Cardiac atrium fibroblast (primary cell): ENCODE results near the genes LRFN4 and SYT12.

GRCh38 chr11:66312753-66313688, 3.8 kb downstream of the CD248 start:
- RAMPAGE, long total RNA, result no peak

- RAMPAGE, long total RNA, result no peak
Measured at GRCh38 chr11:66322664-66322980, 5.8 kb upstream of the CD248 start.

GRCh38 chr11:66326200-66326958, 9.5 kb upstream of the CD248 start:
- RAMPAGE, long total RNA, result no peak

- RAMPAGE, long total RNA, result no peak
Measured at GRCh38 chr11:66368736-66369961, 2.4 kb downstream of the SLC29A2 start.

DNA sequence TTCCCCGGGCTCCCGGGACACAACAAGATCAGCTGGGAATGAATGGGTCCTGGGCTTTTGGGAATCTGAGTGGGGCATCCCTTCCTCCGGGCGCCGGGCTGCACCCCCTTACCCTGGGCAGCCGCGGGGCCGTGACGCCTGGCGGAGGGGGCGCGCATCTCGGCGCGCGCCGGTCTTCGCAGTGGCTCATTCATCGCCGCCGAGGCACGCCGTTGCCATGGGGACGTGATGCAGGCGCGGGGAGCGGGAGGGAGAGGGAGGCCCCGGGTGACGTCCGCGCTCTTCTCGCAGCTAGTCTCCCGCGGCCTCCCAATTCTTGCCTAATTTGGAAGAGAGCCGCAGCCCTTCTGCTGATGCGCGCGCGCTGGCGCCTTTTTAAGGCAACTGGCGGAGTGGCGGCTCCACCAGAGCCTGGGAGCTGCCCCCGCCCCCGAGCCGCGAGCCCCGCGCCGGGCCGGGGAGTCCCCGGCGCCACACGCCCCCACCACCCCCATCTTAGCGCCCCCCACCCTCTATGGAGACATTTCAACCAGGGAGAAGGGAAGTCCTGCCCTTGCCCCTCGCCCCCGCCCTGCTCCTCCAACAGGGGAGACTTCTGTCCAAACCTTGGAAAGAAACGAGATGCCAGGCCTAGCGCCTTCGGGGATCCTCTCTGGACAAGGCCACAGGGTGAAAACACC, 11.9 kb upstream of the NPAS4 start:
- RAMPAGE, long total RNA, result no peak

GRCh38 chr11:66467678-66468221, 1.0 kb downstream of the PELI3 start:
- RAMPAGE, long total RNA, result no peak

- RAMPAGE, long total RNA, result no peak
Measured at GRCh38 chr11:66615907-66616559, 397 bp upstream of the RBM14 start.

GRCh38 chr11:66626327-66627395, 10.2 kb downstream of the RBM14 start:
- RAMPAGE, long total RNA, result no peak

- RAMPAGE, long total RNA, result no peak
Measured at GRCh38 chr11:66676651-66677461, 831 bp downstream of the RBM4B start.

- RAMPAGE, long total RNA, result no peak
Measured at GRCh38 chr11:66856471-66857166, at the start of gene LRFN4. Gene LRFN4 (plus strand): TSS chr11:66857064.

GRCh38 chr11:66915194-66915891, 42.8 kb downstream of the PC start:
- RAMPAGE, long total RNA, result no peak

DNA sequence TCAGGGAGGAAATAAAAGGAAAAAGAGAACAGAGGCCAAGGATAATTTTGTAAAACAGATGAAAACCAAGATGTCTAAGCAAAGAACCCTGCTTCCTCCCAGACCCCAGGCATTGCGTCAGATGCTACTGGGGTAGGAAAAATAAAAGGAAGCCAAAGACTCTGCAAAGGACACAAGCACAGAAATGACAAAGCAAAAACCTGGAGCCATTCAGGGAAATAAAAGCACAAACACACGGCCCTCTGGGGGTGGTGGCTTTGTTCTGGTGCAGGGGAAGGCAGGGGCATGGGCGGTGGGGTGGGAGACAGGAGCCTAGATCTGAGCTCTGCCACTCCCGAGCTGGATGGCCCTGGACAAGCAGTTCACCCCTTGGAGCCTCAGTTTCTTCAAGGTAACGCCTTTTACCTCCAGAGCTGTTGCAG, 36.9 kb downstream of the PC start:
- RAMPAGE, long total RNA, result no peak

DNA sequence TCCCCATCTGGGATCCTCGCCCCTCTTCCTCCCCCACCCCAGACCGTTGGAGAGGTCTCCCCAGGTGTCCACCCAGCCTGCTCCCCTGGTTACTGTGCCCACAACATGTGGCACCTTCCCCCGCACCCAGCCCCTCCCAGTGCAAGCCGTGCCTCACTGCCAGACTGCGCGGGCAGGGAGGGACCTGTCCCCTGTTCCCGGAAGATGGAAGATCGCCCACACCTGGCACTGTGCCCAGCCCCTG, 706 bp upstream of the SYT12 start:
- RAMPAGE, long total RNA, result no peak

GRCh38 chr11:67022918-67023886, at the start of gene SYT12:
Gene SYT12 (plus strand): TSS chr11:67023134.
- RAMPAGE, long total RNA, result no peak

DNA sequence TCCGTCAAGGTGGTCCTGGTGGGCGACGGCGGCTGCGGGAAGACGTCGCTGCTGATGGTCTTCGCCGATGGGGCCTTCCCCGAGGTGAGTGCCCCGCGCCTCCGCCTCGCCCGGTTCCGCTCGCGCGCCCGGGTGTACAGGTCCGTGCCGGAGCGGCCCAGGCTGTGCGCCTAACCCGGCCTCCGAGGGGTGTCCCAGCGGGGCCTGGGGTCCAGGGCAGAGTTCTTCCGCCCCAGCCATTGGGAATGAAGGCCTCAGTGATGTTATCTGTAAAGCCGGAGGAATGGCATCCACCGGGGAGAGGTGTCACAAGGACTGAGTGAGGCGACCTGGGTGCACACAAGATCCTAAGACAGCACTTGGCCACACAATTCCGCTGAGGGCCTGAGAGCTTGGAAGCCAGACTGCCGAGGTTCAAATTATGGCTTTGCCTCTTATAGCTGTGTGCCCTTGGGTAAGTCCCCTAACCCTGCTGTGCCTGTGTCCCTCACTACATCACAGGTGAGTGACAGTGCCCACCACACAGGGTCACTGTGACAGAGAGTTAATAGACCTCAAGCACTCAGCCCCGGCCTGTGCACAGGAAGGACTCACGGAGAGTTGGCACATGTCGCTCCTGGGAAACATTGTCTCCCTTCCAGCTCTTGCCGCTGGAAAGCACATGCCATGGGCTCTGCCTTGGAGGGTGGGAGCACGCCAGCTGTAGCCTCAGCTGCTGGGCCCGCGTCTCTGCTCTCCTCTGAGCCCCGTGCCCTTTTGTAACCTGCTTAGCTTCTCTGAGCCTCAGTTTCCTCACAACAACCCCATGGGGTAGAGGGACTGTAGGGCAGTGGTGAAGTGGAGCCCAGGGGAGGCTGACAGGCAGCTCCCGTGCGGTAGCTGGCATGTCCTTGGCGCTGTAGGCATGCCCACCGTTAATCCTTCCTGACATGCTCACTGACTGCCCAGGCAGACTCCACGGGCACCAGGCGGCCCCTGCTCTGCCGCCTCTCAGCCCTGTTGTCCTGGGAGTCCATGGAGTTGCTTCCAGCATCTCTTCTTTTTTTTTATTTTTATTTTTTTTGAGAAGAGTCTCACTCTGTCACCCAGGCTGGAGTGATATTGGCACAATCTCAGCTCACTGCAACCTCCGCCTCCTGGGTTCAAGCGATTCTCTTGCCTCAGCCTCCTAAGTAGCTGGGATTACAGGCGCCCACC, 702 bp downstream of the RHOD start:
- RAMPAGE, long total RNA, result no peak

DNA sequence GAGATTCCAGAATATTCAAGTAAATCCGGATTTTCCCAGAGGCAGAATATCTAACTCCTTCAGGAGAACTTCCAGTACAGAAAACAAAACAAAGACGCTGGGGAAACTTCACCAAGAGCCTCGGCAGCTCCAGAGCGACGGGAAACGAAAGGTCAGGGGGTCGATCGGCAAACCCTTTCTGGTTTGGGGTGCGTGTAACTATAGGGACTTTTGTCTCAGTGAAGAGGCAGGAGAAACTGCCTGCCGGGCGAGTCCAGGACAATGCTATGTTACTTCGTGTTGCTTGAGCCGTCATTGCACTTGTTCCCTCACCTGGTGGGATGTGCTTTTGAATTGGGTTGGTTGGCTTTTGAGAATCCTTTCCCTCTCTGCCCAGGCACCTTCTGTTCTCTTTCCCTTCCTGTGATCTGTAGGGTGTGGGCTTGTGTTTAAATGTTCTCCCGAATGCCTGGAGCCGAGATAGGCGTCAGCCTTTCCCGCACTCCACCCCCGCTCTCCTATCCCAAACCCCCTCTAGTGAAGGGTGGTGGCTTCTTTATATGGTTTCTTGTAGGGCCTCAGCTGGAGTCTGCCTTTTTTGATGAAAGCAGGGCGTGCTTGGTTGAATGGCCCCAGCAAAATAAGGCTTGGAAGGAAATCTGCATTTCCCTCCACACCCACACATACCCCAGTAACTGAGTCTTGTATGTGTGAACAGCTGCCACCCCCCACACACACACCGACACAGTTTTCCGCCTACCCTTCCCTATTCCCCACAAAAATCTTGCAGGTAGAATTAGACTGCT, 25.9 kb upstream of the GRK2 start:
- RAMPAGE, long total RNA, result no peak

DNA sequence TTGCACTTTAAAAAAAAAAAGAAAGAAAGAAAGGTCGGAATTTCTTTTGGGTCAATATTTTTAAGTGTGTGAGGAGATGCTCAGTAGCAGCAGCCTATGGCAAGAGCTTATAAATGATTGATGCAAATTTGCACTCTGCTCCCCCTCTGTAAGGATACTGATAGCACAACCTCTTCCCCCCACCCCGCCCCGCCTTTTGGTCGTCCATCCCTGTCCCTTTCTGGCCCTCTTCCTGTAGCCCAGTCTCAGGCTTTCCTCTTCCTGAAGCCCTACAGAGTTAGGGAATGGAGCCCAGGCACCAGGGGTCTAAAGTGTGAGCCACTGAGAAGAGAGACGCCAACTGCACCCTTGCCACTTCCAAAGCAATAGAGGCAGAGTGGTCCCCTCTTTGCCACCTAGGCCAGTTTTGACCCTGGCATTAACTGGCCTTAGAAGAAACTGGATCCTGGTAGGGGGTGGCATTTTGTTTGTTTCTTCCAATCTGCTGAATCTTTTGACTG, 9.9 kb upstream of the GRK2 start:
- RAMPAGE, long total RNA, result no peak

- RAMPAGE, long total RNA, result no peak
Measured at GRCh38 chr11:67271354-67272457, 5.4 kb downstream of the GRK2 start.

GRCh38 chr11:67280495-67280930, 8.6 kb upstream of the ANKRD13D start:
- RAMPAGE, long total RNA, result no peak

DNA sequence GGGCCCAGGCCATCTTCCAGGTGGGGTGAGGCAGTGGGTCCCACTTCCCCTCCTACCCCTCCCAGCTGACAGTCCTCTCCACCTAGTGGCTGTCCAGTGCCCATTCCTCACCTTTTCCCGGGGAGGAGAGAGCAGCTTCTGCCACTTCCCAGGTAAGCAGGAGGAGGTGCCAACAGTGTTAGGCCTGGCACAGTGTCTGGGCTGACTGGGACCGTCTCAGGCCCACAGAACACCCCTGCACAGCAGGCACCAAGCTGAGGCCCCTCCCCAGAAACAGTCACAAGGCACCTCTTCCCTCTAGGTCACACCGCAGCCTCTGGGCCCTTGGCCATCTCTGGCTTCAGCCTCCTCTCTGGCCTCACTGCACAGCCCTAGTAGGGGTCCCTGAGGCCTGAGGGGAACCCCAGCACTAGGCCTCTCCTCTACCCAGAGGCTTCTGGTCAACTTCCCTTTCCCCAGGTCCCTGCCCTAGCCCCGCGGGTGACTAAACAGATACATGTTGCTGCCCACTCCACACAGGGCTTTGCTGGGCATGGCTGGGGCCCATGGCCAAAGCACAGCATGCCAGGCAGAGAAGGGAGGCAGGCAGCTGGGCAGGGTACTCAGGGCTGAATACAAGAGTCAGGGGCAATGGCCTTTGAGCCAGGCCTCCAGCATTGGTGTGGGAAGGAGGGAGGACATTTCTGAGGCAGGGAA, 2.3 kb upstream of the ANKRD13D start:
- RAMPAGE, long total RNA, result no peak